ENCODE measurements around a stretch of chr13.

- RRBS: no CpG with 5 or more reads among the region's 5 CpGs
These were observed 20.2 kb upstream of the SPRYD7 start for GRCh38 chr13:49956196-49956917.

DNA sequence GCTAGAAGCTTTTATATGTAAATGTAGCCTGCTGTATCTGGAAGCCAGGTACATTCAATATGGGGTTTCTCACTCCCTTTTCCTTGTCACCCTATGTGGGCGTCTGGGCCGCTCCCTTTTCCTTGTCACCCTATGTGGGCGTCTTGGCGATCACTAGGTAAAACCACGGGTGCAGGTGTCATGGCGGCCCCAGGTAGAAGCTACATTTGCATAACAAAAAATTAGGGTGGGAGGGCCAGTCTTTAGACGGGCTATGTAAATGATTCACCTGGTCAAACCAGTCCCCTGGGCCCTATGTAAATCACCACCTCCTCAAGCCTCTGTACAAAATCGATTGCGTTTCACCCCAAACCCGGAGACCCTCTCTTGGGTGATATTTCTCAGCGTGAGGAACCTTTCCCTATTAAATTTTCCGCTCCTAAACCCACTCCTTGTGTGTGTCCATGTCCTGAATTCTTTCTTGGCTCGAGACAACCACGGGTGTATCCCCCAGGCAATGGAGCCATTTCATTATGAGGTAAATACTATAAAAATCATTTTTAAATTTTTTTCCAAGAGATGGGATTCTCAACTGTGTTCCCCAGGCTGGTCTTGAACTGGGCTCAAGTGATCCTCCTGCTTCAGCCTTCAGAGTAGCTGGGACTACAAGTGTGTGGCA is 2.3 kb downstream of the TRIM13 start:
- RRBS: no CpG with 5 or more reads among the region's 14 CpGs

GRCh38 chr13:50015606-50016529 is 624 bp downstream of the KCNRG start:
- RRBS: no CpG with 5 or more reads among the region's 5 CpGs

DNA sequence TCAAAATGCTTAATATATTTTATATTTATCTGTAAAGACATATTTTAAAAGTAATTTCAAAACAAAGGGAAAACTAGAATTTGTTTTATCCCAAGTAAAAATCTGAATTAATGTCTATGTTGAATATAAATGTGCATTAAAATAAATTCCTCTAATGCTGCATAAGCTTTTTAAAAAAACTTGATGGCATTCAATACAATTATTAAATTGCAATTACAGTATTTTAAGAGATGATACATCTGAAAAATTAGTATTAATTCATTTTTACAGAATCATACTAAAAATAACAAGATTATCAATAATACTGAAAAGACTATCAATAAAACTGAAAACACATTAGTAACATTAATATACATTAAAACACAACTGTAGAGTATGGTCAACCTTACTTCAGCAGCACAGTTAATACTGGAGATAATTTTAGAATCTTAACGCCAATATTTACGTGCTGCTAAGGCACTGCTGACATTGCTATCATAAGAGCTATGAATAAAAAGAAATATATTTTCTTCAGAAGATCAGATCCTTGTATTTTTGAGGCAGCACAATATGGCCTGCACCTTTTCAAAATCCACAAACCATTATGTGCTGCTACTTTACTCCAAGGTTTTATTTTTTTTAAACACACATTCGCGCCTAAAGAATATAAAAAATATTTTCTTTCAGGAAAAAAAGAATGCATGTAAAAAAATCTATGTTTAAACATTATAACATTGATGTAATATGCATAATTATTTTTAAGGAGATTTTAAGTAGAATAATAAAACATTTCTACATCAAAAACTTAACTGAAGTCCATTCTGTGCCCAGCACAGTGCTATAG is 33.6 kb downstream of the KCNRG start:
- RRBS: no CpG with 5 or more reads among the region's 4 CpGs

DNA sequence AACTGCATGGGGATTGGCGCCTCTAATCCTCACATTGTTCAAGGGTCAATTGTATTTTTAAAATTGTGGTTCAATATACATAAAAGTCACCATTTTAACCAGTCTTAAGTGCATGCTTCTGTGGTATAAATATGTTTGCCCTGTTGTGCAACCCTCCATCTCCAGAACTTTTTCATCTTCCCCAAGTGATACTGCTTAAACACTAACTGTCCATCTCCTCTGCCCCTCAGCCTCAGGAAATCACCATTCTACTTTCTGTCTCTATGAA is 38.0 kb downstream of the KCNRG start:
- RRBS: no CpG with 5 or more reads among the region's 1 CpG

DNA sequence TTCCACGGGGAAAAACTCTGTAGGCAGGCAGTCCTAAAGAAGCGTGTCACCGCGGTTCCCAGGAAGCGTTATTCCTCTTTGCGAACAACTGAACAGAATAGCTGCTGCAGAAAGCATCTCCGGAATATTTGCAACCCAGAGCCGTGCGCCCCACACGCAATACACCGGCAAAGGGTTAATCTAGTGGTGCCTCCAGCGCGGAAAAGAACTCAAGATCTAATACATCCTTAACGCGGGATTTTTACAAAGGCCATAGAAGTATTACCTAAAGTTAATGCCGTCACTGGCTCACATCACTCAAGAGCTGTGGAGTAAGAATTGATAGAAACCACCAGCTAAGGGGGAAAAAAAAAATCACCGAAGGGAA is 65.1 kb downstream of the KCNRG start:
- RRBS: 0% methylated on average over 2 of the region's 17 CpGs

GRCh38 chr13:50125443-50125607 is 110.1 kb downstream of the KCNRG start:
- RRBS: no CpG with 5 or more reads among the region's 15 CpGs

DNA sequence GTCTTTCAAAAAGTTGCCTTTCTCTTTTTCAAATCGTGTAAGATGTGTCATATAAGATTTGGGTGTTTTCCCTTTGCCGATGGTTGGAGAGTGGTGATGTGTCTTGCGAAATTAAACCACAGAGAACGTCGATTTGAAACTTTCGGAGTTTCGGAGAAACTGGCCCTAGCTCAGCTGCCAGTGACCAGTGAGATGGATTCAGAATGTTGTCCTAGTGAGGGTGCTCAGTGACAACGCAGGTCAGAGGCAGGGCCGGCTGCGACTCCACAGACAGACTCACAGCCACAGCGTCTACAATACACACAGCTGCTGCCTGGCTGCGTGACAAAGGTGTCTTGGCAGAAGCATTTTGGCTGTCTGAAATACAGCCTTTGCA is 207.3 kb downstream of the KCNRG start:
- RRBS: no CpG with 5 or more reads among the region's 12 CpGs

DNA sequence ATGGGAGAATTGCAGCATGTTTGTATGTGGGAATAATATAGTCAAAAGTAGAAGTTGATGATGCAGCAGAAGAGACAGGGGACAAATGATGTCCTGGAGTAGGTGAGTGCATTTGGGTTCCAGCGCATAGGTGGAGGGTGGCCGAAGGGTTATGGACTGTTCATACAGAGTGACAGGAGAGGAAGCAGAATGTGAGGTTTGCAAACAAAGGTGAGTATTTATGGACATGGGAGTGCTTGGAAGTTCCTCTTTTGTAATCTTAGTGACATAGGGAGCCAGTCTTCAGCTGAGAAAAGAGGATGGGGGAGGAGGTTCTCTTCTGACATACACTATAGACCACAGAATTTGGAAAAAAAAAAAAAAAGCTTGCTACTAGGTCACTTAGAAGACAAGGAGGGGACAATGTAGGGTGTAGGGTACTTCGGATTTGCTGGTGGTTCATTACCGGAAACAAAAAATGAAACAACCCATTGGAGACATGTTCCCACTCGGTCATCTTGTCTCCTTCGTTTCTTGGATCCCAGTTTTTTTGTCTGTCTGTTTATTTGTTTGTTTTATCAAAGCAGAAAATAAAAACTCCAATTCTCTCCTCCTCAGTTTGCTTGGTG is 331.5 kb downstream of the DLEU7 start:
- RRBS: no CpG with 5 or more reads among the region's 6 CpGs

- RRBS: no CpG with 5 or more reads among the region's 11 CpGs
These were observed 314.3 kb downstream of the DLEU7 start for GRCh38 chr13:50528989-50529830.

- RRBS: no CpG with 5 or more reads among the region's 7 CpGs
These were observed 165.0 kb downstream of the DLEU7 start for GRCh38 chr13:50678354-50679109.

- RRBS: no CpG with 5 or more reads among the region's 16 CpGs
These were observed 30.5 kb downstream of the C13orf42 start for GRCh38 chr13:51080592-51081049.

GRCh38 chr13:51380161-51380724 is 40.8 kb downstream of the SERPINE3 start:
- RRBS: no CpG with 5 or more reads among the region's 4 CpGs

GRCh38 chr13:51419534-51420188 is 33.2 kb downstream of the INTS6 start:
- RRBS: no CpG with 5 or more reads among the region's 3 CpGs

DNA sequence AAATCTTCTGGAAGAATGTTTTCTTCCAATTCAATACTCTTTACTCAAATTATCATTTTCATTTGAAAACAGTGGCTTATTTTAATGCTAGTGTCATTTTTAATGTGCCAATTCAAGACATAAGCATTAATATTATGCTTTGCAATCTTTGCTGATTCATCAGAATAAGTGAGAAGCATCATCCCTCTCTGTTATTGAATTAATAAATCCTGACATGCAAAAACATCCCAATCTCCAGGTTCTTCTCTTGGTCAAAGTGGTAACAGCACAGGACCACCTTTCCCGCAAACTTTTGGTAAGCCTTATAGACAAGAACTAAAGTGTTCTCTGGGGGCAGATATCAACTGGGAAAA is 3.8 kb downstream of the INTS6 start:
- RRBS: no CpG with 5 or more reads among the region's 1 CpG

DNA sequence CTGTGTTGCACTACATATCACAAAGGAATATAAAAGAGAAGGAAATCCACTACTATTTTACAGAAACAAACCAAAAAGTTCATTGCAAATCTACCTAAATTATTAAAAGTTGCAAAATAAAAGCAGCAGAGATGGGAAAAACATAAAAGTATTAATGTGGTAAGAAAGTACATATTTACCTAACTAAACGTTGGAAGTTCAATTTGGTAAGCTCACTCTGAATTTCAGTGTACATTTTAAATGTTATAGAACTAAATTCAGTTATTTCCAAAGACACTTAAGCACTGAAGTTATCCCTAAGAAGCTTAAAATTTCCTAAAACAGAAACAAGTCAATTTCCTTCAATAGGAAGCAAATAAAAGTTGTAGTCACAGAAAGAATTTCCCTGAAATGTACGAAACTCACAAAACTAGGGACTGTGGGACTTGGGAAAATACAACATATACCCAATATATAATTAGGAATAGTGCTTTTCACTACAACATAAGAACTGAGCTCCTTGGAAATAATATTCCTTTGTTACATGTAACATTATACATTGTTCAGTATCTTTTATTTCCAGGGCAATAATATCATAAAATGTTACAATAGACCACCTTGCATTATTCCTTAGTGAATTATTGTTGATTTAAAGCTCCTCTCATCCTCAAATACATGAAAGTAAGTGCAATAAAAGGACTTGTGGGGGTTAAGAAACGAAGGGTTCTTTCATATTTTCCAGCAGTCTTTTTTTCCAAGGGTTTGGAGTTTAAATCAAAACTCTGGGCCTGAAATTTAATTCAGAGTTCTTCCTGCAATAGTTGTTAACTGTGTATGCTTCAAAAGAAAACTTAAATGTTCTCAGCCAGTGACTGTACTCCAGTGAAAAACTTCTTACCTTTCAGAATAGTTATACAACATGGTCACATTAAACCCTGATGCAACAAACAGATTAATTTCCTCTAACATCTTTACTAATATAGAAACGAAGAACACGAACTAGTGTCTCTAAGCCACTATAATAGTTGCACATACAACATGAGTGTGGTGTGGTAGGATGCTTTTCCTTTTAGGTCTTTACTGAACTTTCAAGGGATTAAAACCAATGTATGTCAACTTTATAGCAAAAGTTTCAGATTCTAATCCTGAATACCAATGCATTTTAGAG is 2.8 kb downstream of the INTS6 start:
- RRBS: no CpG with 5 or more reads among the region's 5 CpGs

DNA sequence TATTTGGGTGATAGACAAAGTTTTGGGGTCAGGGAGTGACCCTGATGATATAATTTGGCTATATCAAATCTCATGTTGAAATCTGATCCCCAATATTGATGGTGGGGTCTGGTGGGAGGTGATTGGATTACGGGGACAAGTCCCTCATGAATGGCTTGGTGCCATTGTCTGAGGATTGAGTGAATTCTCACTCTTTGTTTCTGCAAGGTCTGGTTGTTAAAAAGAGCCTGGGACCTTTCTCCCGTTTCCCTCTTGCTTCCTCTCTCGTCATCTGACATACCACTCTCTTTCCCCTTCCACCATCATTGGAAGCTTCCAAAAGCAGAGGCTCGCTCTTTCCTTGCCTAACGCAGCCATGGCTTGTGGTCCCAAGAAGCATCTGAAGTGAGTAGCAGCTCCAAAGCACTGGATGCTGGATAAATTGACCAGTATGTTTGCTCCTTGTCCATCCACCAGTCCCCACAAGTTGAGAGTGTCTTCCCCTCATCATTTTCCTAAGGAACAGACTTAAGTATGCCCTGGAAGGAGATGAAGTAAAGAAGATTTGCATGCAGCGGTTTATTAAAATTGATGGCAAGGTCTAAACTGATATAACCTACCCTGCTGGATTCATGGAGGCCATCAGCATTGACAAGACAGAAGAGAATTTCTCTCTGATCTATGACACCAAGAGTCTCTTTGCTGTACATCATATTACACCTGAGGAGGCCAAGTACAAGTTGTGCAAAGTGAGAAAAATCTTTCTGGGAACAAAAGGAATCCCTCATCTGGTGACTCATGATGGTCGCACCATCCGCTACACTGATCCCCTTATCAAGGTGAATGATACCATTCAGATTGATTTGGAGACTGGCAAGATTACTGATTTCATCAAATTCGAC is 7.6 kb upstream of the INTS6 start:
- RRBS: no CpG with 5 or more reads among the region's 9 CpGs

DNA sequence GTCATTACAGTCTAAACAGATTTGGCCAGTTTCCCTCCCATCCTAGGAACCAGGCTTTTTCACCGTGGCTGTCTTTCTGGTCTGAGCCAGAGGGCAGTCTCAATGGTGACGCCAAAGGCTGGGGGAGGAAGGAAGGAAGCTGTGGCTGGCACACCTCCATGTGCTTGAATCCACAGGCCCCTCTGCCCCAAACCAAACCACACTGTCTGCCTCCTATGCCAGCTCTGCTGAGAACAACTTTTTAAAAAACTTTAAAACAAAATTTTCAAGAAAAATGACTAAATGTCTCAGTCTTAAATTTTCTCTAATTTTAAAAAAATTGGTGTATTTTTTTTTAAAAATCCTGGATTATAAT is 61.0 kb upstream of the WDFY2 start:
- RRBS: no CpG with 5 or more reads among the region's 2 CpGs

DNA sequence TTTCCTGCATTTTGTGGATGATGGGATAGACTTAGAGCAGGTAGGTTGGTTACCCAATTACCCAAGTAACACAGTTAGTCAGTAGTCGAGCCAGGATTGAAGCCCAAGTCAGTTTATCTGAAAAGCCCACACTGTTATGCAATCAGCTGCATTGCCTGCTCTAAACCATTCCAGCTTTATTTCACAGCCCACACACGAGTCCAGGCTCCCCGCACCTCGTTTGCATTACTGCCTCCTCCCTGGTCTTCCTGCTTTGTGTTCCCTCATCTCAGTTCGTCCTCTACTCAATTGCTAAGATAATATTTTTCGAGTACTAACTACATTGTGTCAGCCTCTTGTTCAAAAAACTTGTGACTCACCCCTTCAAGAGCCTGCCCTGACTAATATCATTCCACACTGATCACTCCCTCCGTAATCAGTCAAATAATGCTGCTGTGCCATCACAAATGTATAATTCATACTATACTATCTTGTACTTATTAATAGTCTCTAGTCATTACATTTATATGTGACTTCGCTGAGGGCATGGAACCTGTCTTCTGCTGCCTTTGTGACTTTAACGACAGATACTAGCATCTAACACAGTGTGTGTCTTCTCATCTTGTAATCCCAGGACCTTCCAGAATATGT is 26.3 kb upstream of the WDFY2 start:
- RRBS: no CpG with 5 or more reads among the region's 9 CpGs

DNA sequence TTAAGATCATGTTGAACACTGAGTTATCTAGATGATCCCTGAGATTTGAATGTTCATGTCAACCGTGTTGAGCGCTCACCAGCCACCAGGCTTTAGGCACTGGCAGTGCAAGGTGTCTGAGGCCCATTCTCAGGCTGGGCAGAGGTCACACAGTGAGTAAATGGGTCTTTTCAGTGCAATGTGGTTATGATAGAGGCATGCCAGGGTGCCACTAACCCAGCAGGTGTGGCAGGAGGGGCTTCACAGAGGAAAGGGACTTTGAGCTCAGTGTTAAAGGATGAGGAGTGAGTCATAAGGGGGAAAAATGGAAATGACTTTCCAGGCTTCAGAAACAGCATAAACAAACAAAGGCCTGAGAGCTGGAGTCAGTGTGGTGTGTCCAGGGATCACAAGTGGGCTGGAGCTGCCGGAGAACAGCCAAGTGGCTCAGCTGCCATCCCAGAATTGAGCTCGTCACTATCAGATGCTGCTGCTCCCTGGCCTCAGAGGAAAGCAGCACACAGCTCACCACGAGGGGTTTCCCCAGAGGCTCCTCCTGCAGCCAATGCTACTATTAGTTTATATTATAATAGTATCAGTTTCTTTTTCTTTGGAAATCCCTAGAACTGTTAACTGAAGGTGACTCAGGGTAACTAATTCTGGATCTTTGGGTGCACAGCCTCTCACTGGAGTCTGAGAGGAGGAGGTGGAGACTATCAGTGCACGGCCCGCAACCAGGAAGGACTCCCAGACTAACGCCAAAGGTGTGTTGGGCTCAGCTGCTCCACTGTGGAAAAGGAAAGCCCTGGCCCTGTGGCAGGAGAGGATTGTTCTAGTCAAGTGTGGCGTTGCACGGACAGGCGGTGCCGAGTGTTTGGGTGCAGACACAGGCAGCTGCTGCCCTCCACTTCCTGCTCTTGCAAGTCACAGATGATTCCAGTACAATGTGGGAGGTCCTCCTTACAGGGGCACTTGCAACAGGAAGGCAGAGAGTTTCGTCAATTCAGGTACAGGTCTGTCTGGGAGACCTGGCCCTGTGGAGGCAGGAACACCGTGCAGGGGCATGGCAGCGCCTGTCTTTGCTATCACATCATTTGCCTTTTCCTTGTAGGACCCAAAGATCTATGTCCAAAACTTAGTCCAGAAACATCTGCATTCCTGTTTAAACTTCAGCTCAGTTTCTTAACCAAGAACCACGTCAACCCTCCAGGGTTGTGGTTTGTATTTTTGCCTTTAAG is 39.4 kb downstream of the DHRS12 start:
- RRBS: no CpG with 5 or more reads among the region's 16 CpGs

Measured in CMK (cell line).